Mesenchymal stem cell of the bone marrow (primary cell): ENCODE measurements around the genes EPS8L1, PTPRH, NLRP4, NLRP13 and ZNF583.

DNA sequence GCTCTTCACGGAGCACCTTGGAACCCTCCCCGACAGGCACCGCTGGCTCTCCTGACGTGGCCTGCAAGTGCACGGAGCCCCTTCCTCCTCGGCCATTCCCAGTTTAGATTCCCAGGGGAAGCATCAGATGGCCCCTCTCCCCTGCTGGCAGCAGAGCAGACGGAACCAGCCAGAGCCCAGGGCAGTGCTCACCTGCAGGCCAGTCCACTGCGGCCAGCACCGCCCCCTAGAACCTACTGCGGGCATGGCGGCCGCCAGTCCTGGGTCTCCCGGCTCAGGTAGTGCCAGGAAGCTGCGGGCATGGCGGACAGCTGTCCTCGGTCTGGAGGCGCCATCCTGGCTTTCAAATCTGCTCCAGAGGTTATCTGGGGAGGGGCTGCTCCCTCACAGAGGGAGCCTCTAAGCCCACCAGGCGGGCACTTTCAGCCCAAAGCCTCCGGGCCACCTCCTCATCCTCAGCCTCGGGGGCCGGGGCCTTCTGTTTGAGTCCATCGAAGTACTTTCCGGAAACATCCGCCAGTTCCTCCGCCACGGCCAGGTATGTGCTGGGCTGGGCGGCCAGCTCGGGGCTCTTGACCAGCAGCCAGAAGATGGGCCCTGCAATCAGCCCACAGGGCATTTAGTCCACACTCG lies 6.8 kb upstream of the GP6 start:
- CAGE, long polyA plus RNA, result no peak

DNA sequence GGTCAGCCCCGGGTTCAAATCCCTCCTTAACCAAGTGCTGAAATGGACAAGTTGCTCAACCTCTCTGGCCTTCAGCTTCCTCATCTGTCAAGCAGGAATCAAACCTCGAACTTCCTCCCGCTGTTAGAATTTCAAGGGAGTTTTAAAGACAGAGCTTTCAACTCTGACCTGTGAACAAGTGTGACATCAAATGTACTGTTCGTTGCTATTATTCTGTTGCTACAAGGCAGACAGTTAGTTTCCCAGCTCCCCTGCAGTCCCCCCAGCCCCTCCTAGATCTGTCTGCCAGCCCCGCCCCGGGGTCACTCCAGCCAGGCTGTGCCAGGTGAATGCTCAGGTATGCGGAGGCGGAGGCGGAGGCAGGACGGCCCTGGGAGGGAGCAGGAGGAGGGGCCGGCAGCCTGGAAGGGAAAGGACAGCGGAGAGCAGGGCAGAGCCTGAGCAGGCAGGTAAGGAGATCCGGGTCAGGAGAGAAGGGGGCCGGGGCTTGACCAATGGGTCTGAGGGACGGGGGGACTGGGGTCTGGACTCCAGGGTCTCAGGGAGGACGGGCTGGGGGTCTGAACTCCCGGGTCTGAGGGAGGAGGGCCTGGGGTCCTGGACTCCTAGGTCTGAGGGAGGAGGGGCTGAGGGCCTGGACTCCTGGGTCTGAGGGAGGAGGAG lies at the start of gene EPS8L1:
Gene EPS8L1 (plus strand): TSS at position 399 of the 663 bp plus-strand sequence.
- CAGE, long polyA plus RNA, result no peak

DNA sequence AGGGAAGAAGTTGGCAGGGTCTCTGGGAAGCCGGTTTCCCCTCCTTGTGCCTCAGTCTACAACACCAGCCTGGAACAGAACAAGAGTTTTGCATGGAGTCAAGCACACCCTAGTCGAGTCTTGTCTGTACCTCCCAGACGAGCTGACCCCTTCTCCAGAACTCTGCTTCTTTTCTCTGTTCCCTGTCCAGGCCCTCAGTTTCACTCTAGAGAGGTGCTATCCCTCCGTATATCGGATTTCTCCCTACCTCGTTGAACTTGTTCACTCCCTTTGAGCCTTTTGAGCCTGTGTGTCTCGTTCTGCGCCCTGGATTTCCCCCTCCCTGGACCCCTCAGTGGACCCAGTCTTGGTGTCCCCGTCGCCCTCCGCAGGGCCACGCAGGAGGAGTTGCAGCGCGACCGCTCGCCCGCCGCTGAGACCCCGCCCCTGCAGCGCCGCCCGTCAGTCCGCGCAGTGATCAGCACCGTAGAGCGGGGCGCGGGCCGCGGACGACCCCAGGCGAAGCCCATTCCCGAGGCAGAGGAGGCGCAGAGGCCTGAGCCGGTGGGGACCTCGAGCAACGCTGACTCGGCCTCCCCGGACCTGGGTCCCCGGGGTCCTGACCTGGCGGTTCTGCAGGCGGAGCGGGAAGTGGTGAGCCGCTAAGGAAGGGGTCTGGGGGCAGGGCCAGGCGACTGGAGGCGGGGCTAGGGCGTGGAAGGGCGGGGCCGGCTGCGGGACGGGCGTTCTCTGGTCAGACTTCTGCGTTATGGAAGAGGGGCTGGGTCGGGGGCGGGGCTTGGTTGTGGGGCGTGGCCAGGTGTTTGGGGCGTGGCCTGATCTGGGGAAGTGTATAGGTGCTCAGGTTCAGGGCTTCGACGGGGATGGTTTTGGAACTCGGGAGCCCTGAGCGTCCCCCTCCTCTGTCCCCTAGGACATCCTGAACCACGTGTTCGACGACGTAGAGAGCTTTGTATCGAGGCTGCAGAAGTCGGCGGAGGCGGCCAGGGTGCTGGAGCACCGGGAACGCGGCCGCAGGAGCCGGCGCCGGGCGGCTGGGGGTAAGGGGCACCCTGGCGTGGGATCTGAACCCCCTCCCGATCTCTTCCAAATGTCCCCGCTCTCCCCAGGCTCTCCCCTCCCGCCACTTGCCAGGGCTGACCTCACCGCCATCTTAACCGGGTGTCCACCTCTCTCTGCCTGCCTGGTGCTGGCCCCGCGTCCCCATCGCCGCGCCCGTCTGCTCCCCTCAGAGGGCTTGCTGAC lies 5.6 kb downstream of the EPS8L1 start:
- CAGE, long polyA plus RNA, result no peak

- CAGE, long polyA plus RNA, result no peak
These were observed 17.1 kb downstream of the EPS8L1 start for GRCh38 chr19:55092665-55093259.

GRCh38 chr19:55097337-55098140 lies 19.9 kb downstream of the PPP1R12C start:
- CAGE, long polyA plus RNA, result no peak

DNA sequence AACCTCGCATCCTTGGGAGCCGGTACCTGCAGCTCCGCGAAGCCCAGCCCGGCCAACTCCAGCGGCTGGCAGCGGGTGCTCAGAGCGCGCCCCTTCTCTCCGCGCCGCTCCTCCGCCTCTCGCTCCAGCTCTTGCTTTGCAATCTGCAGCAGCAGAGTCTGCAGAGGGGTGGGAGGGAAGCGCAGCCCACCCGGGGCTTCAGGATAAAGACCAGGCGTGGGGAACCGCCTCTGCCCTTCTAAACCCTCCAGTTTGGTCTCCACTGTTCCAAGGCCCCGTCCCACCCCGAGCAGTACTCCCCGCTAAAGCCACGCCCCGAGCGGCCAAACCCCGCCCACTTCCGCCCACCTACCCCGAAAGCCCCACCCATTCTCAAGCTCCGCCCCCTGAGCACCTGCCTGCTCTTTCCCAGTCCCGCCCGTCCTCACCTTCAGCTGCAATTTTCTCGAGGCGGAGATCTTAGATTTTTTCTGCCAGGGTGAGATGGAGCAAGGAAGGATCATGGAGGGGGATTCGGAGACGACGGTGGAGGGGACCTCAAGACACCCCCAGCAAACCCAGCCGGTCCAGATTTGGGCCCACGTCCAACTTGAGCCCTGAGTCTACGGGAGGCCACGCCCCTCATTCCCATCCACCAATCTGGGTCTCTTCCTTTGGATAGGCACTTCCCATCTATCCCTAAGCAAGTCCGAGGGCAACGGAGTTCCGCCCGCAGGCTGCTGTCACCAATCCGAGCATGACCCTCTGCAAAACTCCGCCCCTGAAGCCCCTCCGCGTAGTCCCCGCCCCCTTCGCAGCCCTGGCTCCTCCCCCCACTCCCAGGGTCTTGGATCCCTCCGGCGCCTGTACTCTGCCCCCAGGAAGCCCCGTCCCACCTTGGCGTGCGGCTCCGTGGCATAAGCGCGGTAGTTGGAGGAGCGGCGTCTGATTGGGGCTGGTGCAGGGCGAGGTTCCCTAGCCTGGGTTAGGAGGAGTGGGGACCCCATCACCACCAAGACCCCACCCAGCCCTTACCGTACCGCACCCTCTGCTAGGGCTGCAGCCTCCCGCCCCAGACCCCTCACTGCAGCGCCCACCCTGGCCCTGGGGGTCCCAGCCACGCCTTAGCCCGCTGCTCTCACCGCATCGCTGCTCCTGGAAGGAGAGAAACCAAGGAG lies 979 bp downstream of the TNNI3 start:
- CAGE, long polyA plus RNA, result no peak

GRCh38 chr19:55165536-55166404 lies 643 bp downstream of the DNAAF3 start:
- CAGE, long polyA plus RNA, result no peak

DNA sequence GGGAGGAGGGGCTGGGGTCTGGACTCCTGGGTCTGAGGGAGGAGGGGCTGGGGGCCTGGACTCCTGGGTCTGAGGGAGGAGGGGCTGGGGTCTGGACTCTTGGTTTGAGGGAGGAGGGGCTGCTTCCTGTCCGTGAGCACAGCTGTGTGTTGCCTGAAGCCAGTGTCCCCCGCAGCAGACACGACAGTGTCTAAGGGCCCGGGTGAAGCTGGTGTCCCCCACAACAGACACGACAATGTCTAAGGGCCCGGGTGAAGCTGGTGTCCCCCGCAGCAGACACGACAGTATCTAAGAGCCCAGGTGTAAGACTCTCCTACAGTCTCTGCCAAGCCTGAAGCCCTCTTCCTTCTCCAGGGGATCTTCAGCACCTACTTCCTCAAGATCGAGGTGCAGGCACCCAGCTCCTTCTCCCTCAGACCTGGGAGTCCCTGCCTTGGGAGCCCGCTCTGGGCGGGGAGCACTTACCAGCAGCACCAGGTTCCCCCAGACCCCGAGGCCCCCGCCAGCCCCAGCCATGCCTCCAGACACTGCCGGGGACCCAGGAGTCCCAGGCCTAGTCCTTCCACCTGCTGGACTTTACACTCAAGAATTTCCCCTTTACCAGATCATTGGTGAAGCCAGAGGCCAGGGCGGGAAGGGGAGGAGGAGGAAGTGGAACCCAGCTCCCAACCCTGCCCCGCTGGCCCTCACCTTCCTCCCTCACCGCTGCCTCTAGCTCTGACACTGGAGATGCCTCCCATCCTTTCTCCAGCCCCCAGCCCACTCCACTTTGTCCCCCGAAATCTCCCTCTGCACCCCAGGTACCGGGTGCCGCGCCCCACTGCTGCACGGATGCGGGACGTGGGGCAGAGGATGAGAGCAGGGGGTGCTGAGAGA lies at the start of gene PTPRH:
Gene PTPRH (minus strand): TSS at position 584 of the 876 bp plus-strand sequence.
- CAGE, long polyA plus RNA, result no peak

DNA sequence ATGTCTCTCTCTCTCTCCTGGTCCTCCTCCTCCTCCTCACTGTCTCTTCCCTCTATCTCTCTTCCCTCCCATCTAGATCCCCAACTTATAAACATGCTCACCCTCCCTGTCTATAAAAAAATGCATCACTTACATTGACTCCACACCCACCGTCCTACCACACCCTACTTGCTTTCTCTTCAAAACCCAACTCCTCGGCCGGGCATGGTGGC lies 2.3 kb upstream of the PTPRH start:
- CAGE, long polyA plus RNA, result no peak

- CAGE, long polyA plus RNA, result no peak
These were observed 10.7 kb upstream of the TMEM86B start for GRCh38 chr19:55239300-55239542.

- CAGE, long polyA plus RNA, result no peak
These were observed 12.6 kb upstream of the TMEM86B start for GRCh38 chr19:55241020-55241720.

DNA sequence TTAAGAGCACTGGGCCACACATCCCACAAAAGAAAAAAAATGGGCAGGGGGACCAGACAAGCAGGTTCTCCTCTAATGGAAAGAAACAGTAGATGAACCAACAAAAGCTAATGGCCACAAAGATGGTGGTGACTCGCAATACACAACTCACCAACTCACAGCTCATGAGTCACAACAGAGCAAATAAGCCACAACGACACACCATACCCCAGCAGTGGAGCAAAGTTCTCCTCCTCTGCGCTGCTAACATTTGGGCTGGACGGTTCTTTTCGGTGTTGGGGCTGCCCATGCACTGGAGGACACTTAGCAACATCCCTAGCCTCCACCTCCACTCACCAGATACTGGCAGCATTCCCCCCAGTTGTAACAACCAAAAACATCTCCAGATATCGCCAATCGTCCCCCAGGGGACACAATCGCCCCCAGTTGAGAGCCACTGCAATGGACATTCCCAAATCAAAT lies 2.7 kb downstream of the PPP6R1 start:
- CAGE, long polyA plus RNA, result no peak

- CAGE, long polyA plus RNA, result no peak
These were observed 2.3 kb downstream of the KMT5C start for GRCh38 chr19:55341955-55342455.

DNA sequence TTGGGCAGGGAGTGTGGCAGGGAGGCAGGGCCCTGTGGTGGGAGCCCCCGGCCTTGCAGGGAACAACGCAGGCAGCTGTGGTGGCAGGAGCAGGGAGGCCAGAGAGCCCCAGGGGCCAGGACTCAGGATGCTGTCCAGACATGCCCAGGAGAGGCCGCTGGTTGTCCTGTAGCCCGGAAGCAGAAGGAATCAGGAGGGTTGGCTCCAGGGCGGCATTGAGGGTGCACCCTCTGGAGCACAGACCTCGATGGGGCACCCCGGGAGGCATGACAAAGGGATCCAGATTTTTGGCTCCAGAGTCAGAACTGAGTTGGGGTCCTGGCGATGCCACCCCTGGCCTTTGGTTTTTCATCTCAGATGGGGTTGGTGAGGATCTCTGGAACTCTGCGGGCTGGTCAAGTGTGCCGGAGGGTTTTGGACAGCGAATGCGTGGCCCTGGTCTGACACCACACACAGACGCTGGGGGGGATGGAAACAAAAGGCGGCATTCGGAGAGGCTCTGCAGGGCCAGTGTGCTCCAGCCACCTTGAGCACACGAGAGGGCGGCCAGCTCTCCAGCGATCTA lies 5.0 kb downstream of the KMT5C start:
- CAGE, long polyA plus RNA, result no peak

DNA sequence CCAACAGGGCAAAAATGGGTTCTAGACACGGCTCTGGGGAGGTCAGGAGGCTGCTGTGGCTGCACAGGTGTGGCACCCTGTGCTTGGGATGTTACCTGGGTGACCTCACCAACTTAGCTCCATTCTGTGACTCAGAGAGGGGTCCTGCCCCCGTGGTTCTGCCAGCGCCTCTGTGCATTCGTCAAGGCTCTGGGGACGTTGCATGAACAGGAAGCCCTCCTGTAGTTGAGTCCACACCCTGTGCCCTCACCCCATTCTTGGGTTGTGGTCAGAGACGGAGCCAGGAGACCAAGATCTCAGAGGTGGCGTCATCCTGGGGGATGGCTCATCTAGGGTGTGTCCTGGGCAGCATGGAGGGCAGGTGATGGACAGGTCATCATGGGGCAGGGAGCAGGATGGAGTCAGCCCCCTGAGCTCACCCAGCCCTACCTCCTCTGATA lies 2.5 kb downstream of the COX6B2 start:
- CAGE, long polyA plus RNA, result no peak

DNA sequence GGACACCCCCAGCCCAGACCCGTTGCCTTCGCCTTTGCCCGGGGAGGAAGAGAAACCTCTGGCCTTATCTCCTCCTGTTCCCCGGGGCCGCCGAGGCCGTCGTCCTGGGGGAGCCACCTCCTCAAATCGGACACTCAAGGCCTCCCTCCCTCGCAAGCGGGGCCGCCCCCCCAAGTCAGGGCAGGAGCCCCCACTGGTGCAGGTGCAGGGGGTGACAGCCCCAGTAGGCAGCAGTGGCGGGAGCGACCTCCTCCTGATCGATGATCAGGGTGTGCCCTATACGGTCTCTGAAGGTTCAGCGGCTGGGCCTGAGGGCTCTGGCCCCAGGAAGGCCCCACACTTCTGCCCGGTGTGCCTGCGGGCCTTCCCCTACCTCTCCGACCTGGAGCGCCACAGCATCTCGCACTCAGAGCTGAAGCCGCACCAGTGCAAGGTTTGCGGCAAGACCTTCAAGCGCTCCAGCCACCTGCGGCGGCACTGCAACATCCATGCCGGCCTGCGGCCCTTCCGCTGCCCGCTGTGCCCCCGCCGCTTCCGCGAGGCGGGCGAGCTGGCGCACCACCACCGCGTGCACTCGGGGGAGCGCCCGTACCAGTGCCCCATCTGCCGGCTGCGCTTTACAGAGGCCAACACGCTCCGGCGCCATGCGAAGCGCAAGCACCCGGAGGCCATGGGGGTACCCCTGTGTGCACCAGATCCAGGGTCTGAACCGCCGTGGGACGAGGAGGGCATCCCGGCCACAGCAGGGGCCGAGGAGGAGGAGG lies 2.2 kb downstream of the ZNF524 start:
- CAGE, long polyA plus RNA, result no peak

GRCh38 chr19:55683416-55684339 lies 8.7 kb downstream of the EPN1 start:
- CAGE, long polyA plus RNA, result no peak

DNA sequence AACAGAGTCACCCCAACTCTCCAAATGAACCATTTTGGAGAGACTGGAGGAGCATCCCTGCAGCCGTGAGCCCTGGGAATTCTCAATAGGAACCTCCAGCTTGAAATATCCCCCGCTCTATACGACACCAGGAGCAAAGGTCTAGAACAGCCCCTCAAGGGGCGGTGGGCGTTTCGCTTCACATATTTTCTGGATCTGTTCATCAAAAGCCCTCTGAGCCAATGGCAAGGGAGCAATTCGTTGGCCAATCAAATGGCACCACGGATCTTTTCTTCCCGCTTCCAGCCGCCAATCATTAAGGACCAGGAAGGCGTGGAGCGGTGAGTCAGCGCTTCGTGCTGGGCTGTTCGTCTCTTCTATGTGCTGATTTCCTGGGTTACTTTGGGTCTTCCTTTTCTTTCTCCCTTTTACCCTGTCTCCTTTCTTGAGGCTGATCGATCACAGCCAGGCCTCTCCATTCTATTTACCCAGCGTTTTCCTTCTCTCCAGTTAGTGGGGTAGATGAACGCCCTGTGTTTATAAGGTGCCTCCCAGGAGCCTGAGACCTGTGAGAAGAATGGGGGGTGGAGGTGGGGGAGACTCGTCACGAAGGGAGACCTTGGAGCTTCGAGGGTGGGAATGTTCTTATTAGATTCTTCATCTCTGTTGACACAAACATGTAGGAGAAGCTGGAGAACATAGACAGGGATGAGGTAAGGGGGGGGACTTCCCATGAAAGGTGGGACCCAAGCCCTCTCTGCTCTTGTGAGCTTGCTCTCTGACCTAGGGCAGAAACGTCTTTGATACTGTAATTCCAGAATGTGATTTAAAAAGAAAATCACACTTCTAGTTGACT lies at the start of gene NLRP4:
Gene NLRP4 (plus strand): TSS at position 298 of the 835 bp plus-strand sequence.
- CAGE, long polyA plus RNA, result no peak

- CAGE, long polyA plus RNA, result no peak
These were observed at the start of gene NLRP13 for GRCh38 chr19:55932067-55932510. Gene NLRP13, minus strand, starts transcription at chr19:55932336.

- CAGE, long polyA plus RNA, result no peak
These were observed at the start of gene ZNF583 for GRCh38 chr19:56404175-56404723. Gene ZNF583, plus strand, starts transcription at chr19:56404332.